Amniotic epithelial cell (primary cell): ENCODE measurements around the gene ZKSCAN2.

DNA sequence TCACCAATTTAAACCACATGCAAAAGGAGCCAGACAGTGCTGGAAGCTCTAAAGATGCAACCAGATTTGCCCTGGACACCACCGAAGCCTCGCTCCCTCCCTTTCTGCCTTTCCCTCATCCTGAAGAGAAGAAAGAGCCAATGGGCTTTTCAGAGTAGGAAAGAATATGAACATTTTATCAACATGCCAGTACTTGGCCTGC is 45.0 kb downstream of the USP31 start:
- RRBS, result no CpG with 5 or more reads among the region's 2 CpGs

DNA sequence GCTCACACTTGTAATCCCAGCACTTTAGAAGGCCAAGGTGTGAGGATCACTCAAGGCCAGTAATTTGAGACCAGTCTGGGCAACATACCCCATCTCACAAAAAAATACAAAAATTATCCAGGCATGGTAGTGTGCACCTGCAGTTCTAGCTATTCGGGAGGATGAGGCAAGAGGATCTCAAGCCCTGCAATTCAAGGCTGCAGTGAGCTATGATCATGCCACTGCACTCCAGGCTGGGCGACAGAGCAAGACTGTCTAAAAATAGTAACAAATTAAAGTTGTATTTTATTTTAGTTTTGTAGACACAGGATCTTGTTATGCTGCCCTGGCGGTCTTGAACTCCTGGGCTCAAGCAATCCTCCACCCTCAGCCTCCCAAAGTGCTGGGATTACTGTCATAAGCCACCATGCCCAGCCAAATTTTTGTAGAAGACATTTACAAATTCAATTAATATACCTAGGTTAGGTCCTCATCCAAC is 18.2 kb downstream of the USP31 start:
- RRBS, result no CpG with 5 or more reads among the region's 3 CpGs

GRCh38 chr16:23408500-23409436 is 44.2 kb downstream of the COG7 start:
- RRBS, result no CpG with 5 or more reads among the region's 13 CpGs

DNA sequence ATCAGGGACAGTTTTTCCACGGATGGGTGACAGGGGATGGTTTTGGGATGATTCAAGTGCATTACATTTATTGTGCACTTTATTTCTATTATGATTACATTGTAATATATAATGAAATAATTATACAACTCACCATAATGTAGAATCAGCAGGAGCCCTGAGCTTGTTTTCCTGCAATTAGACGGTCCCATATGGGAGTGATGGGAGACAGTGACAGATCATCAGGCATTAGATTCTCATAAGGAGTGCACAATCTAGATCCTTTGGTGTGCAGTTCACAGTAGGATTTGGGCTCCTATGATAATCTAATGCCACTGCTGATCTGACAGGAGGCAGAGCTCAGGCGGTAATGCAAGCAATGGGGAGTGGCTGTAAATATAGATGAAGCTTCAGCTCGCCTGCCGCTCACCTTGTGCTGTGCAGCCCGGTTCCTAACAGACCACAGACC is 3.0 kb downstream of the CHP2 start:
- RRBS, result no CpG with 5 or more reads among the region's 6 CpGs

- RRBS, result no CpG with 5 or more reads among the region's 5 CpGs
These were observed 3.7 kb downstream of the CHP2 start for GRCh38 chr16:23758433-23758956.

DNA sequence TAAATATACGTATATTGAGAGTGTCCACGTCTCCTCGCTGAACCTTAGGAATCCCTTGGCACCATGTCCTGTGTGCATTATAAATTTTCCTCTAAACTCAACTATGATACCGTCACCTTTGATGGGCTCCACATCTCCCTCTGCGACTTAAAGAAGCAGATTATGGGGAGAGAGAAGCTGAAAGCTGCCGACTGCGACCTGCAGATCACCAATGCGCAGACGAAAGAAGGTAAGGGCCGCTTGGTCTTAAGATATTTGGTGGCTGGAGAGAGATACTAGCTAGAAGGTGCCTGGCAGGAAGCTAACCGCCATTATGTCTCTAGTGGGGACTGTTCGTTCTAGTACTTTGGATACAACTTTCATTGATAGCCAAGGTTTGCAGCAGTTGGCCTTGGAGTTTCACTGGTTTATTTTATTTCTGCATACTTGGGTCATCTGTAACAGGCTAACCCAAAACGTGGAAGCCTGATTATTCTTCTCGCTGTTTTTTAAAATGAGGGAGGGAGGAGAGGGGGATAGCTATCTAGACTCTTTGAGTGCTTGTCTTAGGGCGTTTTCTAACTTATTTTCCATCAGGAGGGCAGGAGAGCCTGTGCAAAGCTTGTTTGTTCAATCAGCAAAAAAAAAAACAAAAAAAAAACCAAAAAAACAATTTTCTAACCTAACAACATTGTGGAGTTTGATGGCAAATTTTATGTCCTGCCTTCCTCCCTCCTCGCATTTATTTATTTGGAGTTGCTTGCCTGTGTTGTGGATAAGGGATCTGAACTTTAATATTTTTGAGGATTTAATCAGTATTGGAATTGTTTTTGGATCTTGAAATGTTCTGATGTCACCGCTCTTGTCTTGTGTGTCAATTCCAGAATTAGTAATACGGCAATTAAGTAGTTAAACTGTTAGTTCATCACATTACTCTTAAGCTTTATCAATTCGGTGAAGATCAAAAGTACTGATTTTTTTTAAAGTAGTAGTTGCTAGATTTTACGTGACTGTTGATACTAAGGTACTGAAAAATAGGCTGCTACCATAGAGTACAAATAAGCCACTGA is 1.5 kb downstream of the RBBP6 start:
- RRBS, result no CpG with 5 or more reads among the region's 20 CpGs

DNA sequence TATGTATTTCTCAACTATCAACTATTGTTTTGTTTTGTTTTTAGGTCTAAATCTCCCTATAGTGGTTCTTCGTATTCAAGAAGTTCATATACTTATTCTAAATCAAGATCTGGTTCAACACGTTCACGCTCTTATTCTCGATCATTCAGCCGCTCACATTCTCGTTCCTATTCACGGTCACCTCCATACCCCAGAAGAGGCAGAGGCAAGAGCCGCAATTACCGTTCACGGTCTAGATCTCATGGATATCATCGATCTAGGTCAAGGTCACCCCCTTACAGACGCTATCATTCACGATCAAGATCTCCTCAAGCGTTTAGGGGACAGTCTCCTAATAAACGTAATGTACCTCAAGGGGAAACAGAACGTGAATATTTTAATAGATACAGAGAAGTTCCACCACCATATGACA is 29.3 kb downstream of the RBBP6 start:
- RRBS, result no CpG with 5 or more reads among the region's 16 CpGs

DNA sequence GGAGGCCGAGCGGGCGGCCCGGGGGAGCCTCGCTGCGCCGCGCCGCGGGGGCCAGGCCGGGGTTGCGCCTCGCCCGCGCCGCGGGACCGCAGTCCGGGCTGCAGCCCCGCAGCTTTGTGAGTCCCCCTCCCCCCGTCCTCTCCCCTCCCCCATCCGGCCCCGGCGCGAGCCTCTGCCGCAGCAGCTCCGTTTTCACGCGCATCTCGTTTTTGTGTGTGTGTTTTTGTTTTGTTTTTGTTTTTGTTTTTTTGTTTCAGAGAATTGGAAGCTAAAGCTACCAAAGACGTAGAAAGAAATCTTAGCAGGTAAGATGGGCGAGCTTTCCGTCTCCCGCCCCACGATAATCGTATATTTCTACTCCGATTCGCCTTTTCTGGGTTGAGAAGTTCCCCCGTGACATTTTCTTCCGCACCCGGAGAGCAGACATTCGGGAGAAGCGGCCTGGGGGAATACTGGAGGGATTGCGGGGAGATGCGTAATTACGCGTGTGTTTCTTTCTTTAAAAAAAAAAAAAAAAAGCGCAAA is 607 bp downstream of the TNRC6A start:
- RRBS, result 2% methylated on average over 22 of the region's 48 CpGs

DNA sequence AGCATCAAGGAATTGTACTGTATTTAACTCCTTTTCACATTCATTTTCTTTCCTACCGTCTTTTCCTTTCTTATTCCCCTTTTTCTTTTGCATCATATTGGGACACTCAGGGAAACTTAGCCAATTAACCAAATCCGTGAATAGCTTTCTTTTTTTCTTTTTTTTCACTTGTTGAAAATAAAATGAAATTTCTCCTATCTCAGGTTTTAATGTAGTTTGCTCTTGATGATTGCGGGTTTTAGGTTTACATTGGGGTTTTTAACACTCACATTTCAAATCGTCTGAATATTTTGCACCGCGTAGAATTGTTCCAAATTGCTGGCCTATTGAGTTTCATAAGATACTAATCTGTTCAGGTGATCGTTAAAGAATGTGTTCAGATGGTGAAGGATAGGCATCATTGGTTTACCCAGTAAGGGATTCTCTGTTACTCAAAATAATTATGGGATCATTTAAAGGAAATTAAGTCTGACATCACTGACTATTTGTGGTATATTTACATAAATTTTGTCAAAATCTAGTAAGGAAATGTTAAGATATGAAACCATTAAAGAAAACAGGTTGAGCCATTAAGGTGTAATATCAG is 1.7 kb downstream of the TNRC6A start:
- RRBS, result no CpG with 5 or more reads among the region's 7 CpGs

DNA sequence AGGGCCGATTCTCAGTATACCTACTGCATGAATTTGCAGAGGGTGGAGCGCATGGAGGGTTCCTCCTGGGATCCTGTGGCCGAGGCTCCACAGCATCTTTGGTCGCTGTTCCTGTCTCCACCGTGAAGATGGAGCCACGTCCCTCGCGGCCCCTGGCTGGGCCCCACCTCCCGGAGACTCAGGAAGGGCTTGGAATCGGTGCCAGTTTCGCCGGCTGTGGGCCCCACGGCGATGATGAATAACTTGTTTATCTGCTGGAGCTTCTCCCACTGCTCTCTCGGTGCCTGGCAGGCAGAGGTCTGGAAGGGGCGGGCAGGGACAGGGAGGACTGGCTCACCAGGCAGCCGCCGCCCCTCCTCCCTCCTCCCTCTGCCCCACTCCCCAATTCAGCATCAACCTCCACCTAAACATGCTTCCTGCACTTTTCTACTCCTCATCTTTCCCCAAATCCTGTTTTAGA is 8.1 kb downstream of the SLC5A11 start:
- RRBS, result no CpG with 5 or more reads among the region's 18 CpGs

GRCh38 chr16:24919316-24920268 is 73.8 kb downstream of the SLC5A11 start:
- RRBS, result no CpG with 5 or more reads among the region's 22 CpGs

GRCh38 chr16:24977566-24978355 is 37.4 kb downstream of the ARHGAP17 start:
- RRBS, result no CpG with 5 or more reads among the region's 8 CpGs

DNA sequence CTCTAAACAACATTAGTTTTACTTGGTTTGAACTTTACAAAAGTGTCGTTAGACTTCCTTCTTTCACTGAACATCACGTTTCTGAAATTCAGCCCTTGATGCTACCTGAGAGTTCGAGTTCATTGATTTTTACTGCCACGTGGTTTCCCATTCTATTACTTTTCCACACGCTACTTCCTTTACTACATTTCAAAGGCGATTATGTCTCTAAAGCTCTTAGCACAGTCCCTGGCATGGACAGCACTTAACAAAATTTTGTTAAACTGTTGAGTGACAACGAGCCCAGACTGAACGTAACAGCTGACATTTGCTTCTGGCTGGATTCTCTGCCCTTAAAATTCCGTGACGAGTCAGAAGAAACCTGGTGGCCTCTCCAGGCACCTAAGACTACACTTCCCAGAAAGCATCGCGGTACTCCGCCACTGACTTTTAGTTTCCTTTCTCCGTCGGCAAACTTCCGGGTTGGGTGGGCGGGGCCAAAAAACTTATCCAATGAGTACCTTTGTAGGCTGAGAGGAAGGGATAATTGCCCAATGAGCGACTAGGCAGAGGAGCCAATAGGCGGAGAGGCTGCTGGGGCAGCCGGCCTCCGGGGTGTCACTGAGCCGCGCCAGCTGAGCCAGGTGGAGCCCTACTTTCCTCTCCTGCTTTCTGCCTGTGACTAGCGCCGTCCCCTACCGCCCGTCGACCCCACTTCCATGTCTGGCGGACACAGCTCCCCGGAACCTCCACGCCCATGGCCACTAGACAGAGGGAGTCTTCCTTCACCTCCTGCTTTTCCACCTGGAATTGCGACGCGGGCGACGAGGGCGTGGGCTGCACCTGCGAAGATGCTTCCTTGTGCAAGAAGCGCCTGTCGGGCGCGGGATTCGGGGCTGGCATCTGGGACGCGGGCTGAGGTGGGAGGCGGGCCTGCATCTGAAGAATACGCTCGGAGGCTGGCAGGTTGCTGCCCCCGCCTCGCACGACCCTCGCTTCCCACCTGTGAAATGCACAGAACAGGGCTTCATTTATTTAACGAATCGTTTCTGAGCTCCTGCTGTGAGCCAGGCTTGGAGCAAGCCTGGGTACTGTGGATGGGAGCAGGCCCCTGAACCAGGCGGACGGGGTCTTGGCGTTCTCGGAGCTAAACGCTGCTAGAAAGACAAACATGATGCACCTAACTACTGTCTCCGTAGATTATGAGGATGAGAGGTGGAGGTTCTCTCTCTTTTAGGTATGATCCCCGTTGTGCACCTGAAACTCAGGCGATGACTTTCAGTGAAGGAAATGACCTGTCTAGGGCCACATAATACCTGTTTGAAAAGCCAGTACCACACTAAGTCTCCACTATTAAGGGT is 16.4 kb upstream of the ARHGAP17 start:
- RRBS, result no CpG with 5 or more reads among the region's 62 CpGs

DNA sequence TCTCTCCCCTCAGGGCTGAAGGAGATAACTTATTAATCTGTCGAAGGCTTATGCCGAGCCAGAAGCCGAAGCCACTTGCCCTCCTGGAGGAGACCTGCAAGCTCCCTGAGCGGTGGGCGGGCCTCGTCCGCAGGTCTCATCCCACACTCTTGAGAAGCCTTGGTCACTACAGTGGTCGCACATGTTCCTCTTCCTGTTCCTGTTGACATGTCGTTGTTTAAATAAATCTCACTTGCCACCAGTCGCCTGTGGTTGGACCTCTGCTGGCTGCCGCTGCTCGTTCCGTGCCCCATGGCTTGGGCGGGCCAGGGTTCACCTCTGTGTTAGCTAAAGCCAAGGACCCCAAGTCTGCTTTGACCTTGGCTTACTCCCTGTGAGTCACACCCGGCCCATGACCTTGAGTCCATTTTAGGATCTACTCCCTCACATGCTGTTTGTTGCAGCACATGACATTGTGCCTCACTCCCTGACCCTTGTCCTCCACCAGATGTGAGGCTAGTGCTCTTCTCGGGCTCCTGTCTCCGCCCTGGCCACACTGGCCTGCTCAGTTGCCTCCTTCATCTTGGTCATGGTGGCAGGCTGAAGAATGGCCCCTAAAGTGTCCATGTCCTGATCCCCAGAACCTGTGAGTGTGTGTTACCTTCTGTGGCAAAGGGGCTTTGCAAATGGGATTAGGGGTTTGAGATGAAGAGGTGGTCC is 38.6 kb upstream of the AQP8 start:
- RRBS, result no CpG with 5 or more reads among the region's 17 CpGs

- RRBS, result 2% methylated on average over 7 of the region's 85 CpGs
These were observed at the start of gene ZKSCAN2 for GRCh38 chr16:25257756-25258757. Gene ZKSCAN2 (minus strand): TSS chr16:25257845.

- RRBS, result no CpG with 5 or more reads among the region's 5 CpGs
These were observed 452.3 kb upstream of the C16orf82 start for GRCh38 chr16:26614390-26614788.

DNA sequence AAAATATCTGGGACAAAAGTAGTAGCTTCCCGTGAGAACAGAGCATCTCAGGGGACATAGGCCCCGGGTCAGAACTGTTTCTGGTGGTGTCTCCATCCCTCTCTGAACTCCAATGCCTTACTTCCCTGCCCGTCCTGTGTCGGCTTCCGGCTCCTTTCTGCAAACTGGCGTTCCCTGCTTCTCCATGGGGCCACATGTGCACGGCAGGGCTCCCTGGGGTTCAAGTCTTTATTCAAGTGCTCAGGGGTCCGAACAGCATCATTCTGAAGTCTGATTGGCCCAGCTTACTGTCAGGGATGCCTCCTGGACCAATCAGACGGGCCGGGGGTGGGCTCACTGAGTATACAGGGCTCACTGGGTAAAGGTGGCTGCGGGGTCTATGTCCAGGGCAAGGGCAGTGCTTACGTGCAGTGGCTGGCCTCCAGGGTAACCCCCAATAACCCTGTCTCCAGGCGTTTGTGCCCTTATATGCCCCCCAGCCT is 17.1 kb downstream of the C16orf82 start:
- RRBS, result 39% methylated on average over 5 of the region's 13 CpGs

DNA sequence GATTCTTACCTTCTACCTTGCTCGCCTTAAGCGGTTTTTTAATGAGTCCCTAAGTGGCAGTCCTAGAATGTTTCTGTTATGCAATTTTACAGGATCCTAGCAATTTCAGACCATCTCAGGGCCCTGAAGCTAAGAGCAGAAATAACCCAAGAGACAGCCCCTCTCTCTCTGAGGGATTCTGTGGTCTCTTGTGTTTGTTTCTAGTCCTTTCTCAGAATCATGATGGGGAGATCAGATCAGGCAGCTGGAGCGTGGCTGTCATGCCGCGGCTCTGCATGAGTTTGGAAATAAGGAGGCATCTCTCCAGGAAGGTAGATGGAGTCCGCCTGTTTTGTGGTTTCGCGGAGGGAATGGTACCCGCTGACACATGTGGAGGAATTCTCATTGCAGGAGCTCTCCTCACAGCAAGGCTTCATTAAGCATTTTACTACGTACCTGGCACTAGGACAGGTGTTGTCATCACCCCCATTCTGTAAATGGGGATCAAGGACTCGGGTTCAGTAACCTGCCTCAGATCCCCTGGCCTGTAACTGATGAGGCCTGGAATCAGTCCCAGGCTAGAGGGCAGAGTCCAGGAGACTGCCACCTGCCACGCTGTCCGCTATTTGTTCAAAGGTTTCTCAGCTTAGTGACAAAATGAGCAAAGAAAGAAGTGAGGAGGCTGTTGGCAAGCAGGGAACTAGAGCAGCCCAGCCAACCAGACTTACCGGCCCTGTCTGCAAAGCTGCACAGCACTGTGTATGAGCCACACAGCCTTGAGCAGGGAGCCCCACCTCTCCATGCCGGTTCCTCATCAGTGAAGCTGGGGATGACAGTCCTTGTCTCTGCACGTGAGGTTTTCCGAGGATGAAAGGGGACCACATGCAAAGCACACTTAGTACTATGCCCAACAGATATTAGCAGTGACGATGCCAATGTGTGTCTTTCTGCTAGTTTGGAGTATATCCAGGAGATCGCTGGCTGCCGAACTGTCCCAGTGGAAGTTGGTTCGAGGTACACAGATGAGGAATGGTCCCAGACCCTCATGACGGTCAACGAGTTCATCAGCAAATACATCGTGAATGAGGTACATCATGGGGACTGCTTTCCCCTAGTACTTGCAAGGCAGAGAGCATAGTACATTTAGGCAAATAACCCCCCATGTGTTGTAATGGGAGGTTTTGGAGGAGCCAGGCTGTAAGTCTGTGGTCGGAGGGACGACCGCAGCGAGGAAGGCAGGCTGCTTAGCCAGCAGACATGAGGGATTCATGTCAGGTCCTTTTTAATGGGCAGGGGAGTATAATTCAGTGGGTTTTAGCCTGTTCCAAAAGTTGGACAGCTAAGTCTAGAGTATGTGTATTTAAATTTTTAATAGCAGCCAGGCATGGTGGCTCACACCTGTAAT is 11.1 kb downstream of the KDM8 start:
- RRBS, result 86% methylated on average over 2 of the region's 28 CpGs

DNA sequence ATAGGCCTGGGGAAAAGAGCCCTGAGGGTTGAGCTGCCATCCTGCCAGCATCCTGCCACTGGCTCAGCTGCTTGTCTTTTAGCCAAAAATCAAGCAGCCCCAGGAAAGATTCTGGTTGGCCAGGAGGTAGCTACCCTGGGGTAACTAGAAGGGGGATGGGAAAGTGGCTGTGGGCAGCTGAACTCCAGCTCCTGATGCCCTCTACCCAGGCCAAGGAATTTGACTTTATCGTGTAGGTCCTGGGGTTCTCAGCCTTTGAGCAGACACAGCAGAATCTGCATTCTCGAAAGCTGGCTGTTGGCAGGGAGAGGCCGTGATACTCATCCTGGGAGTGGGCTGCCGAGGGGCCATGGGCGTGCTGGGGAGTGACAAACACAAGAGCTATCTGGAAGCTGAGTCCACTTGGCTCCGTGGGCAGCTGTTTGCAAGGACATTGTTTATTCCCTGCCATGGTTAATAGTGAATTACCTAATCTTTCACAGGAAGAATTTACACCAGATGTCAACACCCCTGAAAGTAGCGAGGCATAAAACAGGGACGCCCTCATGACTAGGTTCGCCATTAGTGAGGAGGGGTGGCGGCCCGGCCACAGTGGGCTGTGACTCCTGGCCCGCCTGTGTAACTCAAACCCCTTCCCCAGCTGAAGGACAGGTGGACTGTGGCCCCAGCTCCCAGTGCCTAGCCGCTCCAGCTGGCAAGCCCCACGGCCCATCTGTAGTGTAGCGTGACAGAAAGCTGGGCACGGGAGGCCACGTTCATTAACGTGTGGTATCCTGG is 18.8 kb downstream of the KDM8 start:
- RRBS, result no CpG with 5 or more reads among the region's 18 CpGs

GRCh38 chr16:27253968-27254556 is 14.5 kb downstream of the NSMCE1 start:
- RRBS, result no CpG with 5 or more reads among the region's 2 CpGs